Hair follicular keratinocyte (primary cell): ENCODE measurements around a stretch of chr18.

DNA sequence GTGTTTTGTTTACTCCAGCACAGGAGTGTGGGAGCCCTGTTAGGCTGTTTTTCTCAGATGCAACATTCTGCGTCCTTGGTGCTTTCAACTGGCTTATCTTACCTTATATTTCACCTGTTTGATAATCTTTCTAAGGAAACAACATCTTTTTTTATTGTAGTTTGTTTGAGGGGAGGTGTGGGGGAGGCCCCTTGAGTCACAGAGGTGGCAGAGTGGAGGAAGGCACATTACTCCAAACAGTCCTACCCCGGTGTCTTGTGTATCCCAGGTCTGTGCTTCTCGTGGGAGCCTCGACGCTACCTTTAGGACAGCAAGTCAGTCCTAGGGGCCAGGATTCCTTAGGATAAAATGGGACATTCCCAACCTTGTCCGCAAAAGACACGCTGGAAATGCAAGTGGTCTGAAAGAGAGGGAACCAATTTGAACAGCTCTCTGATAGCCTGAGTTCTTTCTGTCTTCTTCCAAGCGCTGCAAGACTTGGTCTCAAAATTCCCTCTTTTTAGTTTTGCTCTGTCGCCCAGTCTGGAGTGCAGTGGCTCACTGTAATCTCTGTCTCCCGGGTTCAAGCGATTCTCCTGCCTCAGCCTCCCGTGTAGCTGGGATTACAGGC is 3.9 kb downstream of the GATA6 start:
- RAMPAGE, long total RNA: no peak

DNA sequence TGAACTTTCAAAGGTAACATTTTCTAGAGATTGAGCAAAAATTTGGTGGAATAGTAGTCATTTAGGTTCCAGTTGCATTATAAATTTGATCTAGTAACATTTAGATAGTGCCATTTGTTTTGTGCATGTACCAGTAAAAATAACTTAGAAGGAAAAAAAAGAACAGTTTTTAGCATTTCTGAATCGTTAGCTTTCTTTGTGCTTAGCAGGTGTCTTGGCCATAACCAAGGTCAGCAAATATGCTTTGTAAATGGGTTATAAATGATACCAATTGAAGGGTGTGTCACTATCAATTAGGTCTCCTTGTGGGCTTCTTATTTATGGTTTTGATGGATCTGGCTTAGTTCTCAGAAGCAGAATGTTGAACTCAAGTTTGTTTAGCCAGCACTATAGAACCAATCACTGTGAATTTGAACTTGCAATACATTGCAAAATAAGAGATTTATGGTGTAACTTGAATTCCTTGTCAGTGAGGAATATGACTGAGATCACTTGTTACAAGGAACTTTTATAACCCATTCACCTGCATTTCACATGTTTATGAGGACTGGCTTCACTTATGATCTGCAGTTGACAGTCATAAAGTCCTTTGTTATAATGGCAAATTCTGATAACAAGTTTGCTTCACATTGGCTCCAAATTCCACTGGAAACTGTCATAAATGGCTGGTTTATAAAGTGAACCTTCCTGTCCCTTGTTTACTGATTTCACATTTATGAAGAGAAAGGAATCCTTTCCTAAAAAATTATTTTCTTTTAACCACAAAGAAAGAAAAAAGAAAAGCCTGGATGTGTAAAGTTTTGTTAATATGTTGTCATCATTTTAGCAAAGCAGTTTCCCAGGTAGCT is 9.8 kb downstream of the GATA6 start:
- RAMPAGE, long total RNA: no peak

DNA sequence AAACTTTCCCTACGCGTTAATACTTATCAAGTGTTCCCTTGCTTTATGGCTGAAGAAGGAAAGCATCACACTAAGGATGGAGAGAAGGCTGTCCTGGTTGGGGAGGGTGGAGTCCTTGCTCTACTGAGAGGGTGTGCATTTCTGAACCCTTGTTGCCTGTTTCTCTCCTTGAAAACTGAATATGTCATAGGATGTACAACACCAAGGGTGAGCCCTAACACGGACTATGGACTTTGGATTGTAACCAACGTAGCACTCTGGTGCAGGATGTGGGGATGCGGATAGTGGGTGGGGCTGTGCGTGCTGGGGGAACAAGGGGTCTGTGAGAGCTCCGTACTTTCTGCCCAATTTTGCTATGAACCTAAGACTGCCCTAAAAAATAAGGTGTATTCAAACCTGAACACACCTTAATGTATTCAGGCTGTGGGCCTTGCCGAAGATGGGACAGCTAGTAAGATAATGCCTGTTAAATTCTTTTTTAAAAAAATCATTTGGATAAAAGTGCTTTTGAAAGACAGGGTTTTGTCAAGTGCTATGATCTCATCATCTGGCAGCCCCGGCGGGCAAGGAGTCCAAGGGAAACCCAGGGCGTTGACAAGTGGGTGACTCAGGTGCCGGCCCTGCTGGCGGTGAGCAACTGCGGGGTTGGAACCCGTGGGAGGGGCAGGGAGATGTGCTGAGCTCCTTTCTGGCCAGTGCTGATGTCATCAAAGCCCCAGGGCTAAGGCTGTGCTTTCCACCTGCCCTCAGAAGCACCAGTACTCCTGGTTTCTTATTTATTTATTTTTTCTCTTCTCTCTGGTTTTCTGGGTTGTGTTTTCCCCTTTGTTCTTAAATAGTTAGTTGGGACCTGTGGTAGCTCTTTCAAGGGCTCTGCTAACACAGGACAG is 54.1 kb downstream of the GATA6 start:
- RAMPAGE, long total RNA: no peak

DNA sequence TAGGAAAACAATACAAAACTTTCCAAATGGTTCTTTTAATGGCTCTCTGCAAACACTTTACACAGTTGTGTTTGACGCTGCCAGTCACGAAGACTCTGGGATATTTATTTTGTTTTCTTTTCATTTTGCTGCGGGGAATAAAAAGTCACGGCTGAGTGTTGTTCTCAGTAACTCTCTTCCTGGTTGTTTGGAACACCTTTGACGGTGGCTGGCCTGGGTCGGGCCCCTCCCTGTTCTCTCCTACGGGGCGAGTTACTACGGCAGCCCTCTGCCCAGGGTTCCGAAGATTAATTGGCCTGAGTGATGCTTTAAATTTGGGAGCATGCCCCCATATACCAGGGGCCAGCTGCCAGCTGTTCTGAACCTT is 84.7 kb downstream of the GATA6 start:
- RAMPAGE, long total RNA: no peak

GRCh38 chr18:22268447-22268914 is 99.1 kb downstream of the GATA6 start:
- RAMPAGE, long total RNA: no peak

DNA sequence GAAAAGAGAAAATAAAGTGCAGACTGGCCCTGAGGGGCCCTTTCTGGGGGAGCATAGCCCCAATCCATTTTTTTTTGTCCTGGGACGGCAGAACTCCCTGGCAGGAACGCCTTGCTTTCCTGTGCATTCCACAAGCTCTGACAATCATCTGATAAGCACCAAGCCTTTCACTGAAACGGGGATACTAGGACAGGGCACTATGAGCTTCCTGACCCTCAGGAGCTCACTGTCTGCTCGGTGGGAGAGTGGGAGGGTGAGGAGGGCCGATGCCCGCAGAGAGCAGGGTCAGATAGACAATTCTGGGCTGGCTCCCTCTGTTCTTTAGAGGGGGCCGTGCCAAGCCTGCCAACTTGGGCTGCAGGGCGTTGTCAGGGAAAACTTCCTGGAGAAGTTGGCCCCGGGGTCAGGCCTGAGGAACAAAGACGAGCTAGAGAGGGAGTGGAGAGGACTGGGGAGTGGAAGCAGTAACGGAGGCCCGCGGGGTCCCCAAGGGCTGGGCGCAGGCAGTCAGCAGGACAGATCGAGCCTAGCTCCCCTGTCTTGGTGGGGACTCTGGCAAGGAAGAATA is 82.0 kb downstream of the CTAGE1 start:
- RAMPAGE, long total RNA: no peak

GRCh38 chr18:22342672-22343135 is 75.0 kb downstream of the CTAGE1 start:
- RAMPAGE, long total RNA: no peak

DNA sequence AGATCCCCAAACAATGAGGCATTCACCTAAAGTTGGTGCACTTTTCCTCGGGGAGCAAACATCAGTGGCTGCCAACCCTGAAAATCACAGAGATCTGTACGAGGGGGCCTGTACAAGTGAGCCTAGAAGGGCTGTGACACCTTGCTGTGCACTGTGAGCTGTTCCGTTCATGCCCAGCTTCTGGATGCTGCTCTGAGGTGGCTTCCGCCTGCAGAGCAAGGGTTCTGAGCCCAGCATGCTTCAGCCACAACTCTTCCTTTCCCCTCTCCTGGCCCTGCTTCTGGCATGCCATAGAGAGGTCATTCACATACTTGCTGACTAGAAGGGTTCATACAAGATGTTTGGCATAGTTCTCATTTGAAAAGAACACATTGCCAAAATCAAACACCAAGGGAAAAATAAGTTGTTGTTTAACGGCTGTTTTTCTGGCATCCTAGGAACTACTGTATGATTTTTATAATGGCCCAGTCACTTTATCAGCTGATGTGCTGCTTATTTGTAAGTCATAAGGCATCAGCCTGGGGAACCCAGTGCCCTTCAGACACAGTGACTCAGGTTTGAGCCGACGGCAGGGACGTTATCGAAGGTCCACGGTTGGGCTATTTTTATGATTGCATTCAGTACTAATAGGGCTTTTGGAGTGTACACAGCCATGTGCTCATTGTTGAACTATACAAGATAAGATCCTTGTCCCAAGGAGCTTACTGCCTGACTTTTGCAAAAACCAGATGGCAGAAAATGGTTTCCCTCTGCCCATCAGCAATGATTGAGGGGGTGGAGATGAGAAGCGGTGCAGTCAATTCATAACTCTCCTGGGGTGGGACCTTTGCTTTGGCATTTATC is 53.9 kb upstream of the CTAGE1 start:
- RAMPAGE, long total RNA: no peak

DNA sequence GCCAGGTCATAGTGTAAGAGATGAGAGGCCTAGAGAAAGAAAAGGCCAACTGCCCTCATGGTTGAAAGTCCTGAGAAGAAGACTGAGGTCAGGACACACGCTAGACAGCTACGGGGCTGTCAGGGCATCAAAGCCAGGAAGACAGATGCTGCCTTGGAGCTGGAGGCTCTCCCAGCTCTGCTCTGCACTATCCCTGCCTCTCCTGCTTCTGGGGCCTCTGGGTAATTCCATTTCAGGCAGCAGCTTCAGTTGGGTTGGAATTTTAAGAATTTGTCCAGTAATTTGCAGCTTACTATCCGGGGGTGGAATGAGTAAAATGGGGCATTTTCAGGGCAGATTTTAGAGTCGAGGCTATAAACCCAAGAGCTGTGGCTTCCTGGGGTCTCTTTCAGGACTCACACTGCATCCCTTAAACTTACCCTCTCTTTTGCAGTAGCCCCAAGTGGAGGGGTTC is 76.2 kb upstream of the CTAGE1 start:
- RAMPAGE, long total RNA: no peak

- RAMPAGE, long total RNA: no peak
Measured at GRCh38 chr18:22710789-22711810, 222.0 kb upstream of the RBBP8 start.

DNA sequence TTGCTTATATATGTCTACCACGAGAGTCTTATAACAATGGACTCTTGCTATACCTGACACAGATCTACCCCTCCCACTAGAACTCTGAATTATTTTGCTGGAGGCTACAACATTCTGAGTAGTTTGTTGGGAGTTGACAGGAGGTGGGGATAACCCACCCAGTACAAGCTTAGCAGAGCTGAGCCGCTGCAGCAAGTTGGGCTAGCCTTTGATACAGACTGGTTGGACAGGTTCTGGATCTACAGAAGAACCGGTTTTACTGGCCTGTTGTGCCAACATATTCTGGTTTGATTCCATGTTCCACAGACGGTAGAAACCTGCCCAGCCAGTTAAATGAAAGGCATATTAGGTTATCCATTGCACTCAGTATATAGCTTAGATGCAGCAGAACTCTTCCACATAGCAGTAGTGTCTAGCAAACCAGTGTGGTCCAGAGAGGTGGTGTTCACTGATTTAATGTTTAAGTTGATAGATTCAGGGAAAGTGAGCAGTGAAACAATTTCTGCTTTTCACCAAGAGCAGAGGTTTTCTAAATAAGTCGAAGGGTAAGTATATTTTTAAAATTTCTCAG is 19.3 kb upstream of the RBBP8 start:
- RAMPAGE, long total RNA: start-site peak on the plus strand centred at position 362 of the sequence, 77 bp wide, 59 and 79 reads in 2 replicates

GRCh38 chr18:23114880-23115288 is 20.4 kb upstream of the CABLES1 start:
- RAMPAGE, long total RNA: no peak

- RAMPAGE, long total RNA: no peak
Measured at GRCh38 chr18:23133803-23134755, 1.2 kb upstream of the CABLES1 start.

DNA sequence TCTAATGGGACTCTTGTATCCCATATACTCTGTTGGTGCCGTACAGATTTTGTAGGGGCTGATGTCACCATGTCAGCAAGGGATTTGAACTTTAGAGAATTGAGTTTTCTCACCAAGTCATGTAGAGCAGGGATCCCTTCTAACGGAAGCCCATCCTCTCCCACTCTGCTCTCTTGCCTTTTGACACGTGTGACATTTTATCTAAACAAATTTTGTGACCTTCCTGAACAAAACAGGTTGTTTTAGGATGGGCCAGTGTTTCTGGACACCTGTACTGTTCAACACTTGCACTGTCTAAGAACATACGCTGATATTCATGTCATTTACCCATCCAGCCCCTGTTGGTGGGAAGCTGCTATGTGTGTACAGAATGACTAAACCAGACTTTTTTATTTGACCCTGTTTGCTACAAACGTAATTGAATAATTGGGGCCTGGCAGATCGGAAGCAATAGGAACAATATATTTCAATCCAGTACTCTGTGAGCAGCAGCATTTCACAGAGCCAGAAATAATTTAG is 19.4 kb downstream of the CABLES1 start:
- RAMPAGE, long total RNA: no peak

- RAMPAGE, long total RNA: no peak
Measured at GRCh38 chr18:23183369-23183939, 48.2 kb downstream of the CABLES1 start.

DNA sequence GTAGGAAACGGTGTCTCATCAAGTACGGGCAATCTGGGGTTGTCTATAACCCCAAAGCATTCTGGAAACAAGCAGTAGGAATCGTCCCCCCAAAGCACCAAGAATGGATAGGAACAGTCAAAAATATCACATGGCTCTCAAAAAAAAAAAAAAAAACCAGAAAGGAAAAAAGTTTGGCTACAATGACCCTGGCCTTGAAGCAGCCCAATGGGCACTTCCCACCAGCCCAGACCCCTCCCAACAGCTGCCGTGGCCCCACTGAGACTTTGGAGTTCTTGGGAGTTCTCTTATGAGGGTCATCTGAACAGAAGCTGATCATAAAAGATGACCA is 130.1 kb downstream of the CABLES1 start:
- RAMPAGE, long total RNA: no peak

DNA sequence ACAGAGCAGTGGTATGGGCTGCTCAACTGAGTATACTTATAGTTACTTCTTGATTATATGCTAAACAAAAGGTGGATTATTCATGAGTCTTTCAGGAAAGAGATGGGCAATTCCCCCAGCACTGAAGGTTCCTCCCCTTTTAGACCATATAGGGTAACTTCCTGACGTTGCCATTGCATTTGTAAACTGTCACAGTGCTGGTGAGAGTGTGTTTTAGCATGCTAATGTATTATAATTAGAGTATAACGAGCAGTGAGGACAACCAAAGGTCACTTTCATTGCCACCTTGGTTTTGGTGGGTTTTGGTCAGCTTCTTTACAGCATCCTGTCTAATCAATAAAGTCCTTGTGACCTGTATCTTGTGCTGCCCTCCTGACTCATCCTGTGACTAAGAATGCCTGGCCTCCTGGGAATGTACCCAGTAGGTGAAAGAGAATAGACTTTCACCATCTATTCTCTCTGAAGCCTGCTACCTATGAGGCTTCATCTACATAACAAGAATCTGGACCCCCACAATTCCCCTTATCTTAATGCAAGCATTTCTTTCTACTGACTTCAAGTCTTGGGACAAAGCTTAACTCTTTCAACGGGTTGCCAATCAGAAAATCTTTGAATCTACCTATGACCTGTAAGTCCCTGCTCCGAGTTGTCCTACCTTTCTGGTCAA is 148.7 kb downstream of the CABLES1 start:
- RAMPAGE, long total RNA: no peak

GRCh38 chr18:23521642-23522381 is 18.5 kb downstream of the RMC1 start:
- RAMPAGE, long total RNA: no peak

DNA sequence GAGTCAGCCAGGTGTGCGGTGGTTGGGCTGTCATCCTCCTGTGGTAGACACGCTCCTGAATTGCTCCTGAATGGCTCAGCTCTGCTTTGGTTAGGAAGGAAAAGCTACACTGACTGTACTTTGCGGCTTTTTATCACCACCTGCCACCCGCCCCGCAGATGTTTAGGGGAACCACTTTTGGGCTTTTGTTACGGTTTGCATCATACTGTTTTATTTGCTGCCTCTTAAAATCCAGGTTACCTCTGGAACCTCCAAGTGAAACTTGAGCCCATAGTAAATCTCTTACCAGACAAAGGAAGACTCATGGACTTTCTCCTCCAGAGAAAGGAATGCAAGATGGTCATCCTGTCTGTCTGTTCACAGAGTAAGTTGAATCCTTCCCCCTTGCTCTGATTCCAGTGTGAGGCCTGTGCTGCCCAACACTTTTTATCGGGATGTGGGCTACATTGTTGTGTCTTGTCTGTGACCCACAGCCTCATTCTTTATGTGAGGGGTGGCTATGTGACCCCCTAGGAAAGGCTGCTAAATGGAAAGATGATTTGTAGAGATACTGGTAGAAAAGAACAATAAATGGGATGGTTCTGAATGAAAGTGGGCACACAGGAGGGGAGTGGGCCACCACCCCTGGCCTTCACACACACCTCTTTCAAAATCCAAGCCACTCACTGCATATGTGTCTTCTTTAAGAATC is 23.2 kb downstream of the RMC1 start:
- RAMPAGE, long total RNA: no peak

DNA sequence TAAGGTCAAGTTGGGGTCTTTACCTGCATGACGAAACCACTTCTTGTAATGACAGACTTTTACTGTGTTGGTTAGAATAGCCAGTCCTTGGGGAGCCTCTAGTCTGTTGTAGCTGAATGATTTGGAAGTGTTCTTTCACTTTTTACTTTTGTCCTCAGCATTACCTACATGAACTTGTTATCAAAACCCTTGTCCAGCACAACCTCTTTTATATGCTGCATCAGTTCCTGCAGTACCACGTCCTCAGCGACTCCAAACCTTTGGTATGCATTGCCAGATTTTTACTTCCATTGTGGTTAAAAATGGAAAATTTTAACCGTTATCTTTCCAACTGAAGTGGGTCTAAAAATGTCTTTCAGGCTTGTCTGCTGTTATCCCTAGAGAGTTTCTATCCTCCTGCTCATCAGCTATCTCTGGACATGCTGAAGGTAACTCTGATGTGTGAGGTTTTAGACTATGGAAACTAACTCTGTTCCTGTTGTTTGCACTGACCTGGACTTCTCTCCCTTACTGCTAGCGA is 26.6 kb downstream of the RMC1 start:
- RAMPAGE, long total RNA: no peak